A172 (cell line): ENCODE measurements around a stretch of chr1.

DNA sequence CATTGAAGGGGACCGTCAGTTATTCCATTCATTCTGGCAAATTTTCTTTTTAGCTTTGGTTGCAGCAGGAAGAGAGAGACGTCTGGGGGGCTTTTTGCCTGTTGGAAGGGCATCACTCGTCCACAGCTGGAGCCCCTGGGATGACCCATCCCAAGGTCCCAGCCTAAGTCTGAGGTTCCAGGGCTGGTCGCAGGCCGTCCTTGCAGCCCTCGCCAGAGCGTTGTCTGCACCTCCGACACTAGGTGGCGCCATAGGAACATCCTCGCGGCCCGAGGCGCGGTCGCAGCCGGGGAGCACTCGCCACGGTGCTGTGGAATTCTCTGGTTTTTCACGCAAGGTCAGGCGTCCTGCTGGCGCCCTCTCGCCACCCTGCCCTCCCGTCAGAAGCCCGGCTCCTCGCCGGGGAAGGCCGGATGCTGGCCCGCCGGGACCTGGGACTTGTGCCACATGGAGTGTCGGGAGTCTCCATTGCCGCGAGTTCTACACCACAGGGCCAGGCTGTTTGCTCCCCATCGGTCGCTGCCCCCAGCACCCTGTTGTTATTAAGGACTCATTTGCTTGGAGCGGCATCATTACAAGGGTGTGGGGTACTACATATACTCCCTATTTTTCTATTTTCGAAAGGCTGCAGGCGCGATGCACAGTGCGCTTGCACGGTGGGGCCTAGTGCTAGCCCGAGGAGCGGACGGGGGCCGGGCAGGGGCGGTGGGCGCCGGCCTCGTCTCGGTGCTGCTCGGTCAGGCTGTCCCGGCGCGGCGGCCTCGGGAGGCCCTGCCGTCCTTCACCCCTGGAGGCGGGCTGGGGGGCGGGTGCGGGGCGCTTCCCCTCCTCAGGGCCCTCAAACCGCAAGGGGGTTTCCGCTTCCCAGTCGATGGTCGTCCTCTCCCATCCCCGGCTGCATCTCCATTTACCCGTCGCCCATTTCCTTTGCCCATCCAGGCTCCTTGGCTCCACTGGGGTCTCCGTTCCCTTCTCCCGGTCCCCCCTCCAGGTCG, 196.7 kb upstream of the LMO4 start:
- RAMPAGE, long total RNA: no peak

DNA sequence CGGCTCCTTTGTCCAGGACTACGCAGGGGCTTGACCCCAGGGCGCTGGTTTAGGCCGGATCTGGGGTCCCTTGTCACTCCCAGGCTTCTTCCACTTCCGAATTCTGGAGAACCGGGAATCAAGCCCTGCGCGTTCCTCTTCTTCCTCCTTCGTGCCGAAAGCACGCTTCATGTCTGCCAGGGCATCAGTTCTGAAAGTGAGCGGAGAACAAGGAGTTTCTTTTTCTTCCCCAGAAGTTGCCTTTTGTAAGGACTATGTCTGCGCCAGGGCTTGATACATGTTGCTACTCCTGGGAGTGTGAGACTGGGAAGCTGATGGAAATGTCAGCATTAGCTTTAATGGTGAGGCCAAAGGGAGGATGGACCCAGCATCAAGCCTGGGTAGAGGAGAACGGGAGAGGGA, 196.0 kb upstream of the LMO4 start:
- RAMPAGE, long total RNA: no peak

- RAMPAGE, long total RNA: start-site peak on the plus strand at chr1:87331703-87331753, 15 and 45 reads in 2 replicates
Measured at GRCh38 chr1:87330947-87331918, 2.6 kb downstream of the LMO4 start.

DNA sequence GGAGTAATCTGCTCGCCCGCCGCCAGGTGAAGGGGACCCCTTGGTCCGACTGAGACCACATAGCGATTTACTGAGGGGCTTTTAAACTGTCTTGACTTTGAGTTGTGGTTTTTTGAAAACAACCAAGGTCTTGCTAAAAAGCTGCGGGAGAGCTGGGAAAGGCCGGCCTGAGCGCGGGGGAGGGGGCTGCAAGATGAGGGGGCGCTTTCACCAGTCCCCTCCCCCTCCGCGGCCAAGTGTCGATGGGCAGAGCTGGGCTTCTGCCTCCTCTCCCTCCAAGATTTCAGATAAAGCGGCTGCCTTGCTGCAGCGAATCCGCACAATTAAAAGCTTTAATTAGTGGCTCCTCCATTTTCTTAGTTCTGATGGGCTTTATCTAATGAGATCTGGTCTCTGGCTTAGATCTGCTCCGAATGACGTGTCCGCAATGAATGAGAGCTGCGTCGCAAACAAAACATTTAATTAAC, 5.9 kb downstream of the LMO4 start:
- RAMPAGE, long total RNA: no peak

DNA sequence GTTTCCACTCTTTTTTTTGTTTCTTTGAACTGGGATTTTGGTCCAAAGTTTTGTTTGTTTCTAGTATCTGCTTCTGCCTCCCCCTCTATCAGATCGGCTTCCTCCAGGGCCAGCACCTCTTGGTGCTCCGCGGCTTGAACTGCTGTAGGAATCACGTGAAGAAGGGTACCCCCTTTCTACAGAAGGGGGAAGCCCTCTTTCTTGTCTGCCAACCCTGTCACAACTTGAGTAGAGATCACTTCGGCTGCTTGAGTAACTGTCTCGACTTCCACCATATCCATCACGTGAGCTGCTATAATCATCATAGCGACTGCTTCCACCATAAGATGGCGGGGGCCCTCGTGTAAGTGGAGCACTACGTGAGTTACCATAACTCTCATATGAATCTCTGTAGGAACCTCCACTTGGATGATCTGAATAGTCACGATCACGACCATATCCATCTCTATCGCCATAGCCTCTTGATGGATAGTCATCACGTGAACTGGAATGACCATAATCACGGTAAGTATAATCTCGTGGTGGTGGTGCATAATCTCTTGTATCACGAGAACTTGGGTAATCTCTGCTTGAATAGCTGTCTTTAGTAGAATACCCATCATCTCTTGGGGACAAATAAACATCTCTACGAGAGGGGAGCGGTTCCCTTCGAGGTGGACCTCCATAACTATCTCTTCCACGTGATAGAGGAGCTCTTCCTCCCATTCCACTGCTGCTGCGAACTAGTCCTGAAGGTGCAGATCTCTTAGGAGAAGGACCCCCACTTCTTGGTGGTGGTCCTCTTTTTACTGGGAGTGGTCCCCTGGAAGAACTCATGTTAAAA, 9.6 kb downstream of the KYAT3 start:
- RAMPAGE, long total RNA: no peak

DNA sequence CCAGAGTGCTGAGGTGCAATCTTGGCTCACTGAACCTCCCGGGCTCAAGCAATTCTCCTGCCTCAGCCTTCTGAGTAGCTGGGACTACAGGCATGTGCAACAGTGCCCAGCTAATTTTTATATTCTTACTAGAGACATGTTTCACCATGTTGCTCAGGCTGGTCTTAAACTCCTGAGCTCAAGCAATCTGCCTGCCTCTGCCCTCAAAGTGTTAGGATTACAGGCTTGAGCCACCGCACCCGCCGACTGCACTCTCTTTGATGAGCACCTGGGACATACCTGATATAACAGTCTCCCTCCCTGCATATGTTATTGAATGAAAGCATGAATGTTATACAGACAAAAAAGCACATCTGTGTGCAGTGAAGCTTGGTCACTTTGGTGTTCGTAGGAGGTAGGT, 12.2 kb downstream of the GBP3 start:
- RAMPAGE, long total RNA: no peak

- RAMPAGE, long total RNA: no peak
Measured at GRCh38 chr1:89010880-89011311, 11.8 kb downstream of the GBP3 start.

DNA sequence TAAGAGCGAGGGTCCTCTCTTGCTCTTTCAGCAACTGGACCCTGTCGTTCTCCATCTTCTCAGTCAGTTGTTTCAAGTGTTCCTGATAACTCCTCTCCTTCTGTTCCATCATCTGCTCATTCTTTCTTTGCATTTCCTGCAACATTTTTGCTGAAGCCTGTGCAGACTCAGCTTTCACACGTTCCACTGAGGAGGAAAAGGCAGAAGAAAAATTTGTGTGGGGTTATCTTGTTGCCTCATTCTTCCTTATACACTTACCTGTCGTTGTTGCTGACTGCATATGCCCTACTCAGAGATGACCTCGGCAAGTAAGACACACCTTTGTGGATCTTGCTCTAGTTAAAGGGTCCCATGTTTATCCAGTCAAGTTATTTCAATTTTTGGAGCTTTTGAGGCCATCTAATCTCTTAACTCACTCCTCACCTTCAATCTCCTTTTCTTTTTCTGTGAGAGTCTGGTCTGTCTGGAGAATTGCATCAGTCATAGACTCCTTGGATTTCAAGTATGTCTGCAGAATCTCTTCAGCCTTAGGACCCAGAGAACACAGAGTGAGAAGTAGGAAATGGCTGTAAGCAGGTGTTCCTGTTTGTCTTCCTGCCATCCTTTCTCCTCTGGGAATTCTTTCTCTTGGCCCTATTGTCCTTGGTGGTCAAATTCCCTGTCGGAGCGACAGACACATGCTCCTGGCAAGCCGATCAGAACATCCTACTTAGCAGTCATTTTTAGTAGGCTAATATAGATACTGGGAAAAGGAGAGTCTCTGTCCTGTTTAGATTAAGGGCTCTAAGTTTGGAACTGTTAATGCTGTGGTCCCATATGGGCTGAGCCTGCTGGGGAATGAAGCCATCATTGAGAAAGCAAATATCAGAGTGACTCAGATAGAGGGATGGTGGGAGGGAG, 10.1 kb downstream of the GBP1 start:
- RAMPAGE, long total RNA: no peak

DNA sequence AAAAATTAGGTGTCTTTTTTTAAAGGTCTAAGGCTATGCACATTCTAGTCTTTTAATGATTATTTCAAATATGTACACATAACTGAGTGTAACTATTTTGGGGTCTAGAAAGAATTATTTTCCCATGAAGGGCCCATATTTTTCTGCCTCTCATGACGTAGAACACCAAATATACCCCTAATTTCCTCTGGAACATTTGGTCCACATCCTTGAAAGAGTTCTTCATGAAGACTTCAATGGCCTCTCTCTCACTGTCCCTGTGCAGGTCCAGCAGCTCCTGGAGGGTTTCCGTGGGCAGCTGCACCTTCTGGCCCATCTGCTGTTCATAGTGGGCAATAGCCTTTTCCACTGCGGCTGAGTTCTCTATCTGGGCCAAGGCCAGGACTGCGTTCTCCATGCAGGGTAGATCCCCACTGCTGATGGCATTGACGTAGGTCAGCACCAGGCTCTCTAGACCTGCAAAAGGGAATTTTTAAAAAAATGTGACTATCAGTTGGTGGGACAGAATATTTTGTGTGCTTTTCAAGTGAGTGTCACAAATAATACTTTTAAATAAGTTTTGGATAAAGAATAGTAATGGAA, 12.0 kb downstream of the GBP2 start:
- RAMPAGE, long total RNA: no peak

DNA sequence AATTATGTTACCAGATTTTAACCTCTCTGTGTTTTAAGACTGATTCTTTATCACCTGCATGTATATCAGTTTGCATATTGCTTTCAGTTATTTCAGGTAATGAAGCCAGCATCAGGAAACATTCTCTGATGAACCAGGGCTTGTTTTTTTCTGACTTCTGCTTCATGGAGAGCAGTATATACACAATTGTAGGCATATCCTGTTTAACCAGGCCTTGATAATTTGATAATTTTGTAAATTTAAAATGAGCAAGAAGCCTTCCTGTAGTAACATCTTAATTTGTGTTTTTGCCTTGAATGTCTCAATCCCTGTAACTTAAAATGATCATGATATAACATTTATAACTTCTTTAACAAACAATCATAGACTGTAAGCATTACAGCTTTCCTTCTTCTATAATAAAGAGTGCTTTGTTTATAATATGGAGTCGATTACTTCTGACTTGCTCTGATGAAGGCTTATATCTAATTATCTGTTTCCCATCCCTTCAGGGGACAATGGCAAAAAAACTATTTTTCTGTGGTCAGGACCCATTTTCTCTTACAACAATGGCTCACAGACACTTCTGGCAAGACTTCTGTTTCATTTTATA, 1.0 kb downstream of the GBP2 start:
- RAMPAGE, long total RNA: no peak

- RAMPAGE, long total RNA: no peak
Measured at GRCh38 chr1:89259512-89260165, 13.0 kb downstream of the GBP5 start.

DNA sequence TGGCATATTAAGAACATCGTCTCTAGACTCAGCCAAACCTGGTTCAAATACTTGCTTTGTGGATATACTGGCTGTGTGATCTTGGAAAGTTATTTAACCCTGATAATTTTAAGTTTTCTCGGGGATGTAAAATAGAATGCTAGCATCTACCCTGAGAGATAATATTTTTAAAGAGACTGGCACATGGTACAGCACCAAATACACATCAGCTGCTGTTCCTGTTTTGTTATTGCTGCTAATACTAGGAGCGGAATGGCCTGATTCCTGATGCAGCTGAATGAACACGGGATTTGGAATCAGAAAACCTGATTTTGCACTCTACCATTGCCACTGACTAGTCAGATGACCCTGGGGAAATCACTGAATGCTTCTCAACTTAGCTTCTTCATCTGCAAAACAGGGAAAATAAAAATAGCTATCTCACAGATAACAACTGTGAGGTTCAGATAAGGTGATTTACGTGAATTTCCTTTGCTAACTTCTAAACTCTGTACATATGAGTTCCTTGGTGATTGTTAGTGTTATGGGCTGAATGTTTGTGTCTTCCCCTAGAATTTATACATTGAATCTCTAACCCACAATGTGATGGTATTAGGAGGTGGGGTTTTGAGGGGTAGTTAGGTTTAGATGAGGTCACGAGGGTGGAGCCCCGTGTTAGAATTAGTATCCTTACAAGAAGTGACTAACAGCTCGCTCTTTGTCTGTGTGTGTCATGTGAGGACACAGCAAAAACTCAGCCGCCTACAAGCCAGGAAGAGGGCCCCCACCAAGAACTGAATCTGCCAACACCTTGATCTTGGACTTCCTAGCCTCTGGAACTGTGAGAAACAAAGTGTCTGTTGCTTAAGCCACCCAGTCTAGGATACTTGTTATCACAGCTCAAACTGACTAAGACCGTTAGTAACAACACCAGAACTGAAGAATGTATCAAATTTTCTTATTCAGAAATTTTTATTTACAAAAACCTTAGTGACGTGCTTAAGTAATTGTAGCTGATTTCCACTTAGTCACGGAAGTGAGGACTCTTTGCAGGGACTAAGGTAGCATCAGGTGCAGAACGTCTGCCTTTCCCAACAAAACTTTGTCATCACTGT, 24.8 kb upstream of the LRRC8C start:
- RAMPAGE, long total RNA: no peak

GRCh38 chr1:89822170-89822490, 1.3 kb downstream of the LRRC8D start:
- RAMPAGE, long total RNA: no peak

DNA sequence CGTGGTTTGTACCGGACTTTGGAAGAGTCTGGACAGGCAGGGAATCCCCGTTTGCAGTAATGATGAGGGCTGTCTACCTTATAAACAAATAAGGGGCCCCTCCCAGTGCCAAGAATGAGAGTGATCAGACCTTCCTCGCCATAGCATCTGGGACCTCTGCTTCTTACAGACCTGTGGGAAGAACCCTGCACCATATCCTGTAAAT, 1.6 kb downstream of the LRRC8D start:
- RAMPAGE, long total RNA: no peak

- RAMPAGE, long total RNA: no peak
Measured at GRCh38 chr1:89863153-89863645, 42.4 kb downstream of the LRRC8D start.

- RAMPAGE, long total RNA: no peak
Measured at GRCh38 chr1:90717865-90718467, 864 bp upstream of the BARHL2 start.

GRCh38 chr1:90719298-90720331, 2.5 kb upstream of the BARHL2 start:
- RAMPAGE, long total RNA: no peak

DNA sequence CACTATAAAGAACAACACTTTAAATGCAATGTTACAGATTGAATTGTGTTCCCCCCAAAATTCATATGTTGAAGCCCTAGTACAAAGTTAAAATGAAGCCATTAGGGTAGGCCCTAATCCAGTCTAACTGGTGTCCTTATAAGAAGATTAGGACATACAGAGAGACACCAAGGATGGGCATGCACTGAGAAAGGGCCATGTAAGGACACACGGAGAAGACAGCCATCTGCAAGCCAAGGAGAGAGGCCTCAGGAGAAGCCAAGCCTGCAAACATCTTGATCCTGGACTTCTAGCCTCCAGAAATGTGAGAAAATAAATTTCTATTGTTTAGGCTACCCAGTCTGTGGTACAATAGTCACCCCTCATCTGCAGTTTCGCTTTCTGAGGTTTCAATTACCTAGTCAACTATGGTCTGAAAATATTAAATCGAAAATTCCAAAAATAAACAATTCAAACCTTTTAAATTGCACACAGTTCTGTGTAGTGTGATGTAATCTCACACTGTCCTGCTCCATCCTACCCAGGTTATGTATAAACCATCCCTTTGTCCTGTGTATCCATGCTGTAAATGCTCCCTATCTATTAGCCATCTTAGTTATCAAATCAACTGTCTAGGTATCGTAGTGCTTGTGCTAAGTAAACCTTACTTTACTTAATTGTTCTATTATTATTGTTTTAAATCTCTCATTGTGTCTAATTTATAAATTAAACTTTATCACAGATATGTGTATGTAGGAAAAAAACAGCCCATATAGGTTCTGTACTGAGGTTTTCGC, 52.6 kb downstream of the ZNF644 start:
- RAMPAGE, long total RNA: no peak

DNA sequence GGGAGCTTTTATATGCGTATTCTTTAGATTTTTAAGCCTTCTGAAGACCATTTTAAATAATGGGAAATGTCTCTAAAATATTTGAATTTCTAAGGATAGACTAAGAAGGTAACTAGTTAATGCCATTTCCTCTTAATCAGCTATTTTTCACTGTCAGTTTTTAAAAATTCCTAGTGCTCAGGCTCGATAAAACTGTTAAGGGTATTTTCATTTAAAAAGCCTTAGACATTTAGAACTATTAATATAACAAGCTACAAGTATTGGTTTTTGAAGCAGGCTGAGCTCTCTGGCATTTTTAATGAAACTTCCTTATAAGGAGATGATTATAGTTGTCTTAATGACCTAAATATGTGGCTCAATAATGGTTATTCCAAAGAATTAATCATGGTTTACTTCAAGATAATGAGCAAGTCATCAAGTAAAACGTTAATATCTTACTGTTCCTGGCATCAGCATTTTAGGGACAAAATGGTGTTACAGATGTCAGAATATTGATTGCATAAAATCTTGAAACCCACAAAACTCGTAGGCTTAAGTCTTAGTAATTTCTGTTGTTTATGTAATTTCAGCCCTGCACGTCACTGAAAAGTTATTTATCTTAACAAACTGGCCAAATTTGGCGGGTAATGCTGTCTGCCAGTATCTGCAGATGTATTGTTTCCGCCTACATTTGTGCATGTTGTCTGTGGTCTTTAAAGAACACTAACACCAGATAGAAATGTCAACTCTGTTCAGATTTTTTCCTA, 25.7 kb downstream of the CDC7 start:
- RAMPAGE, long total RNA: no peak

DNA sequence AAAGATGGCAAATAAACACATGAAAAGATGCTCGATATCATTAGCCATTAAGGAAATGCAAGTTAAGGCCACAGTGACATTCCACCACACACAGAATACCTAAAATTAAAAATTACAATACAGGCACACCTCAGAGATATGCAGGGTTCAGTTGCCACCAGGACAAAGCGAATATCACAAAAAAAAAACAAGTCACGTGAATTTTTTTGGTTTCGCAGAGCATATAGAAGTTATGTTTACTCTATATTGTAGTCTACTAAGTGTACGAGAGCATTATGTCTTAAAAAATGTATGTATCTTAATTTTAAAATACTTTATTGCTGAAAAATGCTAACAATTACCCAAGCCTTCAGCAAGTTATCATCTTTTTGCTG, 95.6 kb downstream of the CDC7 start:
- RAMPAGE, long total RNA: no peak